Skeletal muscle satellite cell (primary cell): ENCODE measurements around the genes FMO1 and METTL13.

GRCh38 chr1:169044279-169044687 lies 62.2 kb upstream of the ATP1B1 start:
- CAGE, long polyA plus RNA = no peak

DNA sequence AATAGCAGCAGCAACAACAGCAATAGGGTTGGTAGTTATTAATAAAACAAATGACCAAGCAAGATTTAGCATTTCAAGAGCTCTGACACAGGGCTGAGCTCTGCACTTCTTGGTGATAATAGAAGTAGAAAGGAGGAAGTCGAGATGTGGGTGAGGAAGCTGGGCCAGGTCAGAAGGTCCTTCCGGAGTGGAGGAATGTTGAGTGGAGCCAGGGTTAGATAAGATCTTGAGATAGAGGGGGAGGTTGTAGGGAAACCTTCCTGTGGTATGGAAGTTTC lies 45.6 kb upstream of the ATP1B1 start:
- CAGE, long polyA plus RNA = no peak

DNA sequence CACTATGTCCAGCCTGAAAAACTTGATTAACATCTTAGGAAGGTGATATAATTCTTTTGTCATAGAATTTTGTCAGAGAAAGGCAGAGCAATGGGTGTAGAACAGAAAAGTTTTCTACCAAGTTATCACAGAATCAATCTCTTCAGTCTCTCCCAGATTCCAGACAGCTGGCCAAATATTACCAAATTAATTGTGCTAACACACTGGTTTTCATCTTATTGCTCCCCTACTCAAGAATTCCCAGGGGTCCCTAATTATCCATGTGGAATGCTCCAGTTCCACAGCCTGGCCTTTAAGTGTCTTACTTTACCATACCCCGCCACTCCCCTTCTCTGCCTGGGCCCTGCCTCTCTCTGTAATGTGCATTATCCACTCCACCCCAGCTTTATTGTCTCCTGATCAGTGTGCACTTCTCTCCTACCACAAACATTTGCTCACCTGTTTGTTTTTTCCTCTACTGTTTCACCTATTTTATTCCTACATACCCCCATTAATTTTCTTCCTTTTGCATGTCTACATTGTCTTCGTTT lies 33.6 kb upstream of the ATP1B1 start:
- CAGE, long polyA plus RNA = no peak

DNA sequence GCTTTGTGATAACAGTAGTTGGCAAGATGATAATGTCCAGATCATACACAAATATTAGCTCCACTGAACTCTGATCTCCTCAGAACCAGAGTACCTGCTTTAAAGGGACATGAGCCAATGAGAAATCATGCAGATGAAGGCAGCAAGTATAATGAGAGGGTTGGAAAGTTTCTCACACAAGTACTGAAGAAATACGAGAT lies 5.7 kb upstream of the ATP1B1 start:
- CAGE, long polyA plus RNA = no peak

GRCh38 chr1:169309170-169309878 lies 58.3 kb downstream of the NME7 start:
- CAGE, long polyA plus RNA = no peak

- CAGE, long polyA plus RNA = no peak
These were observed 5.8 kb downstream of the CCDC181 start for GRCh38 chr1:169421293-169422062.

GRCh38 chr1:169661762-169662166 lies 31.8 kb upstream of the SELP start:
- CAGE, long polyA plus RNA = no peak

DNA sequence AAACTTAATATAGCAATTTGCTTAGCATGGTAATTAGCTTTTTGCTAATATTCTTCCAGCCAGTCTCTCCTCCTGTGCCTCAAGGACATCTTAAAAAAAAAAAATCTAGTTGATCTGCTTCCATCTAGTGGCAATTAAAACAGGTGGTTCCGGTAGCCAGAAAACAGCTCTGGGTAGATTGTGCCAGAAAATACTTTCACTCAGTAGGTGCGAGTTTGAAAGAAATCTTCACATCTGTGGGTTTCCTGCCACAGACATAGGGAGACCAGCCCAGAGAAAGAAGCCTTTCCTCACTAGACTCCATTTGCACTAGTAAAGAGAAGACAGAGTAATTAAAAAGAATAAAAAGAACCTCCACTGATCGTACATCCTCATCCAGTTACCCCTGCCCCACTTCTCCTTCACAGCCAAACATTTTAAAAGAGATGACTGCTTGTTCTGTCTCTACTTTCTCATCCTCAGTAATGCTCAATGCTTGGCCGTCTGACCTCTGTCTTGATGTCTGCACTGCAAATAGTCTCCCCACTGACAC lies 17.0 kb downstream of the SELL start:
- CAGE, long polyA plus RNA = no peak

GRCh38 chr1:170146060-170146796 lies 469 bp downstream of the NTMT2 start:
- CAGE, long polyA plus RNA = no peak

DNA sequence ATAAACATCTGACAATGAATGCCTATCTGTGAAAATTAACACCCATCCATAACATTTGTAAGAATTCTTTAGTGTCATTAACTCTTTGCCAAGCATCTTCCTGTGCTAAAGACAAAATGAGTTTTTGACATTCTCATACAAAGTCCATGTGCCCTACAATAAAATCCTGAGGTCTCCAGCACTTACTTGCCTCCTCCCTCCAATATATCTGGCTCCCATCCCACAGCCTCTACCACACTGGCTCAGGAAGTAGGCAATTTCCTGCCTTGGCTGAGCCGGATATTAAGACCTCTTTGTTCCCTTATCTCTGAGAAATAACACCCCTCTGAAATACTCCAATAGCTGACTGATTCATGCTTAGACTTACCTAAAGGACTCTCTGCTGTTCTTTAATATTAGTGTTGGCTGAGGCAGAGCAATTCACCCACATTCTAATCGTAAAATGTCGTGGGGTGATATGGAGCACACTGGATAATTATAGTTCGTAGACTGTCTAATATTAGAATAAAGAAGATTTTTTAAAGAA lies 37.6 kb upstream of the GORAB start:
- CAGE, long polyA plus RNA = no peak

DNA sequence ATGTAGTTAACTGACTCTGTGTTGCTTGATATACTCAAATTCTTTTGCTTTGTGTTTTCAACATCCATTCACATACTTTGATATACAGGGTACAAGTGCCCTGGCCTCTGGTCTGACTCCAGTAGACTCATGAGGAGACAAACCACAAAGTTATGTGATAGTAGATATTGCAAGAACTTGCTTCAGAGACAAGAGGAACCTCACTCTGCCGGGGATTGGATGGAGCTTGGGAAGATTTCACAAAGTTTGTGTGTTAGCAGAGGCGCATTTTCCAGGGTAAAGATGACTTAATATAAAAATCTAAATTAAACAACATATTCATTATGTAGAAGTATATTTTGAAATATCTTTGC lies 1.4 kb downstream of the GORAB start:
- CAGE, long polyA plus RNA = no peak

DNA sequence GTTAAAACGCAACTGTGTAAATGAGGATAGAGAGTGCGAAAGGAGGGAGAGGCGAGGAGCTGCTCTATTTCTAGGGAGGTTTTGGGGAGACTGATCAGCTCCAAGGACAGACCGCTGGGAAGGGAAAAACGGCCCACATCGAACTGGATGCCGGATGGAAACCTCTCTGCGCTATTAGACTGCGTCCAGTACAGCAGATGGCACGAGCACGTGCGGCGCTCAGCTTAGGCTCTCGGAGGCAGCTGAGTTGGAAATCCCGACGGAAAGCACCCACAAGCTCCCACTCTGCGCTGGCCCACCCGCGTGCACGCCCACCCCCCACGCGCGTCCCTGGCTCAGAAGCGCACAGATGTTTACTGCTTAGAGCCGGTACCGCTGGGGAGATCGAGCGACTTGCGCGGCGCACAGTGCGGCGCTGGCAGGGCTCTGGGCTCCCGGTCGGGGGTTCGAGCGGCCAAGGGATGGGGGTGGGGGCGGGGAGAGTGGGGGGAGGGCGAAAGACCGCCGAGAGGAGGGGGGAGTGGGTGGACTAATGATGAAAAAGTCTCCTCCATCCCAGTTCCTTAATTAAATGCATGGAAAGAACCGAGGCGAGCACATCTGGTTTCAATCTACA lies 2.6 kb upstream of the PRRX1 start:
- CAGE, long polyA plus RNA = no peak

GRCh38 chr1:170663317-170663721 lies 612 bp upstream of the PRRX1 start:
- CAGE, long polyA plus RNA = no peak

DNA sequence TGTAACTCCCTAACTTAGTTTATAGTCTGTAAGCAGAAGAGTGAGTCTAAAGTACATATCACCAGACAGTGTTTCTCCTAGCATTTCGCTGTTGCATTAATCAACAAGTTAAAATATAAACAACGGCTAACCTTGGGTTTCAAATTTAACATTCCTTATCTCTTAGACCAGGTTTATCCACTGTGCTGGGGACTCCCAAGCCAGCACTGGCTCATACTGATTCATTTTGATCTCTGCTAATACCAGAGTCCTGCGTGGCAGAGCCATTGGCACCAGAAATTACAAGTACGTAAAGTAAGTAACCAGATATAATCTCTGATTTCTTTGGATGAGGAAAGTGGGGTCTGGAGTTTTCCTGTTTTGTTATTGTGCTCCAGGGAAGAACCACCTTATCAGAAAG lies at the start of gene FMO1:
Gene FMO1 (plus strand): TSS at position 165 of the 400 bp plus-strand sequence.
- CAGE, long polyA plus RNA = no peak

DNA sequence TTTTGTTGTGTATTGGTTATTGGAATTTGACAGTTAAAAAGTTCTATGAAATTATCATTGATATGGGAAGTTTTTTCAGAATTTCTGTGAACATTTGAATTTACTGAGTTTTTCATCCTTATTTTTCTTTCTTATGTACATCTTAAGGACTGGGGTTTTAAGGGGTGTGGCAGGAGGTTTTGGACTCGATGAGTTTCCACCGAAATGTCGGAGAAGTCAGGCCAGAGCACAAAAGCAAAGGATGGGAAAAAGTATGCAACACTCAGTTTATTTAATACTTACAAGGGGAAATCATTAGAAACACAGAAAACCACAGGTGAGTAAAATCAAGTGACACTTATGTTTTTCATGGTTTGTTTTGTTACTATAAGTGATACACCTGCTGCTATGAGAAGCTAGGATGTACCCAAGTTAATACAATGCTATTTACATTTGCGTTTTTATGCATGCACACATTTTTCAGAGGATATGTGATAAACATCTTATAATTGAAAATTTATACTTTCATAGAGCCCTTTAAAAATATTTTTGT lies 26.6 kb downstream of the PRRC2C start:
- CAGE, long polyA plus RNA = no peak

GRCh38 chr1:171532196-171532994 lies 47.1 kb downstream of the PRRC2C start:
- CAGE, long polyA plus RNA = no peak

DNA sequence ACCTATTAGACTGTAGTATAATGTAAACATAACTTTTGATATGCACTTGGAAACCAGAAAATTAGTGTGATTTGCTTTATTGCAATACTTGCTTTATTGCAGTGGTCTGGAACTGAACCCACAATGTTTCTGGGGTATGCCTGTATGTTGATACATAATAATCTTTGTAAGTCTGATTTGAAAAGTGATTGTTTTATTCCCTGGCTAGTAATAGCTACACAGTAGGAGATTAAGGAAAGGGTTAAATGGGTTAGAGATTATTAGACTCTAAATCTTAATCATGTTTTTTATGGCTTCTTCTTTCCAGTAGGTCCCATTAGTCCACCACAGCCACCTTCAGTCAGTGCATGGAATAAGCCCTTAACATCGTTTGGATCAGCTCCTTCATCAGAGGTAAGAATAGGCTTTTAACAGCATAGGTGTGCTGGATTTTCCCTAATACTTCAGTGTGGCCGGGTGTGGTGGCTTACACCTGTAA lies 61.3 kb upstream of the MYOCOS start:
- CAGE, long polyA plus RNA = no peak

GRCh38 chr1:171780877-171782242 lies at the start of gene METTL13:
TSS of gene METTL13 (plus strand) at chr1:171781660.
- CAGE, long polyA plus RNA = start-site peak on the plus strand at chr1:171781670-171781742, 289 and 680 reads in 2 replicates

DNA sequence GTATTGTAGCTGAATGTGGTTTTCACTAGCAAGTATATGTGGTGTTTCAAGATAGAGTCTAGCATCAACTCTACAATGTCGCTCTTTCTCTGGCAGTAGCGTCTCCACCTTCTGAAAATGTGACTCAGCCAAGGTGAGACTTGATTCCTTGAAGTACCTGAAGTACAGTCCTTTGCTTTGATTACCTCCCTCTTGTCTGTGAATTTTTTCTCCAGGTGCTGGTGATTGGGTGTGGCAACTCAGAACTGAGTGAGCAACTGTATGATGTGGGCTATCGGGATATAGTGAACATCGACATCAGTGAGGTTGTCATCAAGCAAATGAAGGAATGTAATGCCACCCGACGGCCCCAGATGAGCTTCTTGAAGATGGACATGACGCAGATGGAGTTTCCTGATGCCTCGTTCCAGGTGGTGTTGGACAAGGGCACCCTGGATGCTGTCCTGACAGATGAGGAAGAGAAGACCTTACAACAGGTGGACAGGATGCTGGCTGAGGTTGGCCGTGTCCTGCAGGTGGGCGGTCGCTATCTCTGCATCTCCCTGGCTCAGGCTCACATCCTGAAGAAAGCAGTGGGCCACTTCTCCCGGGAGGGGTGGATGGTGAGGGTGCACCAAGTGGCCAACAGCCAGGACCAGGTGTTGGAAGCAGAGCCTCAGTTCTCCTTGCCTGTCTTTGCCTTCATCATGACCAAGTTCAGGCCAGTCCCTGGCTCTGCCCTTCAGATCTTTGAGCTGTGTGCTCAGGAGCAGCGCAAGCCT lies 2.2 kb downstream of the METTL13 start:
- CAGE, long polyA plus RNA = no peak

- CAGE, long polyA plus RNA = no peak
These were observed 105.2 kb upstream of the C1orf105 start for GRCh38 chr1:172315219-172315737.